Uterus (tissue), 7 donors: ENCODE data around the genes C1GALT1 and ICA1.

DNA sequence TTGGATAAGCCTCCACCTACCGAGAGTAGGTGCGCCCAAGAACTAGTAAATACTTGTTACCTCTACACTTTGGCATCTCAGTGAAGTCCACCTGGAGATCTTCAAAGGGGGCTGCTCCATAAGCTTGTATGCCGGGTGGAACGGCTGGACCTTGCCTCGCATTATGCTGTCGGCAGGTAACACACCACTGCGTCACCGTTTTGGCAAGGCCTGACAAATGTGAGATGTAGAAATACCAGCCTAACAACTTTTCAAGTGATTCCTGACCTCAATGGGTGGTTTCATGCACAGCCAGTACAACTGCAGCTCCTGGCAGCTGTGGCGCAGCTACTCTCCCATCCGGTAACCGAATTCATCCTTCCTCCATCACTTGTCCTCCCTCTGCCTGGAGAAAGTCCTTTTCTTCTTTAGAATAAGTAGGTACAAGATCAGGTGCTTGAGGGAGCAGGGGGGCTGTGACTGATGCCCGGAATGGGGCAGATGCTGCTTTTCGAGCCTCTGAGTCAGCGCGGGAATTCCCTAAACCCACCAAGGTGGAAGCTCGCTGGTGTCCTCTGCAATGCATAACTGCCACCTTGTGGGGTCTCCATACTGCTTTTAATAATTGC, 127.8 kb upstream of the CCZ1B start:
- PRO-cap, 4 experiments, result no peak in any of the 4 experiments
- RAMPAGE, long total RNA, 2 experiments, result no peak in any of the 2 experiments
- RRBS, result no CpG with 5 or more reads among the region's 16 CpGs

GRCh38 chr7:7182462-7183663, at the start of gene C1GALT1:
Gene C1GALT1 (plus strand): TSS chr7:7182544.
- PRO-cap, 4 experiments, result peak in 4 of 4 experiments; most common plus-strand start chr7:7182544 (in 2); most common minus-strand start chr7:7183399 (in 3)
- RAMPAGE, long total RNA, 2 experiments, result start-site peak on the plus strand in 1 of 2 experiments, at chr7:7182643-7182673 at its widest, 134 reads per replicate
- RRBS, result 2% methylated on average over 14 of the region's 110 CpGs

DNA sequence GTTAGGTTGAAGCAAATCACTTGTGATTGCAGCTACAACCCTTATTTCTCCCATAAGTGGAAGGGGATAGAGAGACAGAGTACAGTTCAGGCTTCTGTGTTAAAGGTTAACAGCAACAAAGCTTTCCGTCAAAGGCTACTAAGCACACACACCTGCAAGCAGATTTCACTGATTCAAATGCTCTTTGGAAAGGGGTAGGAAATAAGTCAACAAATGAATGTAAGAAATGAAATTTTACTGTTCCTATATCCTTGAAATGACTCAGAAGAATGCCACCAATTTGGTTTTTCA, 120.6 kb downstream of the COL28A1 start:
- PRO-cap, 4 experiments, result no peak in any of the 4 experiments
- RAMPAGE, long total RNA, 2 experiments, result no peak in any of the 2 experiments
- RRBS, result no CpG with 5 or more reads among the region's 1 CpG

DNA sequence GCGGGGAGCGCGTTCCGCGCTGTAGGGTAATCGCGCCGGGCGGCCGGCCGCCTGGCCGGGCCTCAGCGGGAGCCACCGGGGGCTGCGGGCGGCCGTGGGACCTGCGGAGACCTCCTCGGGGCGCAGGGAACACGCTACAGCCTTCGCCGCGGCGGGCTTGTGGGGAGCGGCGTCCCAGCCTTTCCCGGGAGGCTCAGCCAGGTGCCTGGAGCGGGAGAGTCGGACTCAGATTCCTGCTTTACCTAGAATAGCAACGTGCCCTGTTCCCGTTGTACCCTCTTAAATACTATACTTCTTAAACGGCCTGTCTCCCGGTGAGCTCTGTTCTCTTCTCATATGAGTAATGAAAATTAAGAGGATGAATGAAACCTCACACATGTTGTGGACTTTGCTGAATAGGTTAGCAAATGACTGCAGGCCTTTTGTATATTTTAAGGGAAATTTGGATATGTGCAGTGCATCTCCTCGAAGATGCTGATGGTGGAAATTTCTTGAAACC, 536 bp downstream of the MIOS start:
- PRO-cap, 4 experiments, result no peak in any of the 4 experiments
- RAMPAGE, long total RNA, 2 experiments, result no peak in any of the 2 experiments
- RRBS, result under 1% methylated on average over 17 of the region's 35 CpGs

- PRO-cap, 4 experiments, result peak in 1 of 4 experiments; most common minus-strand start chr7:7569143 (in 1)
- RAMPAGE, long total RNA, 2 experiments, result no peak in any of the 2 experiments
- RRBS, result no CpG with 5 or more reads among the region's 4 CpGs
These were observed 2.3 kb downstream of the MIOS start for GRCh38 chr7:7568982-7569418.

DNA sequence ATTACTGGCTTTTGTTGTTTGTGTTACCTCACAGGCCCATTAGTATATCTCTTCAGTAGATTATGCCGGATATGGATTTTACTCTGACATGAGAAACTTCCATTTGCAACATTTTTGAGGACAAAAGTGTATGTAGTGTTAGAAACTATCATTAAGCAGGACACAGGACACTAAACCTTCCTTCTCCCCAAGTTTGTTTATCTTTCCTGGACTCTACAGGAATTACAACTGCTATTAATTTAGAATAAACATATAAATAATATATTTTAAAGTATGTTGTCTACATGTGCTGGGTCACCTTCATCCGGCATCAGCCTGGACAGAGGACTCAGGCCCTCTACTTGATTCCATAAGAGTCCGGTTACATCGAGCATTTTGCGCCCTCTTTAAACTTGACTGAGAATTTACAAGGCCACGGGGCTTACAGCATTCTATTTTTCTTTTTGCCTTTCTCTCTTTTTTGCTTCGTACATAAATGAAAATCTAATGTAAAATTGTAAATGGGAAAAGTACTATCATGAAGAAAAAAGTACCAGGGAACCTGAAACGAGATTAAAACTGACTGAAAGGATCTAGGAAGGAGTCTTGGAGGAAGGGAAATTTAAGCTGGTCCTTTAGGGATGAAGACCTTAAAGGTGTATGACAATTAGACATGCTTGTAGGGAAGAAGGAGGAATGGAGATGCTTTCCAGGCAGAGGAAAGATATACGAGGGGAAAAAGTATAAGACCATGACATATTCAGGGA, 40.8 kb upstream of the RPA3 start:
- PRO-cap, 4 experiments, result no peak in any of the 4 experiments
- RAMPAGE, long total RNA, 2 experiments, result no peak in any of the 2 experiments
- RRBS, result no CpG with 5 or more reads among the region's 9 CpGs

- PRO-cap, 4 experiments, result no peak in any of the 4 experiments
- RAMPAGE, long total RNA, 2 experiments, result no peak in any of the 2 experiments
- RRBS, result no CpG with 5 or more reads among the region's 5 CpGs
These were observed 102.3 kb upstream of the GLCCI1 start for GRCh38 chr7:7866088-7866978.

DNA sequence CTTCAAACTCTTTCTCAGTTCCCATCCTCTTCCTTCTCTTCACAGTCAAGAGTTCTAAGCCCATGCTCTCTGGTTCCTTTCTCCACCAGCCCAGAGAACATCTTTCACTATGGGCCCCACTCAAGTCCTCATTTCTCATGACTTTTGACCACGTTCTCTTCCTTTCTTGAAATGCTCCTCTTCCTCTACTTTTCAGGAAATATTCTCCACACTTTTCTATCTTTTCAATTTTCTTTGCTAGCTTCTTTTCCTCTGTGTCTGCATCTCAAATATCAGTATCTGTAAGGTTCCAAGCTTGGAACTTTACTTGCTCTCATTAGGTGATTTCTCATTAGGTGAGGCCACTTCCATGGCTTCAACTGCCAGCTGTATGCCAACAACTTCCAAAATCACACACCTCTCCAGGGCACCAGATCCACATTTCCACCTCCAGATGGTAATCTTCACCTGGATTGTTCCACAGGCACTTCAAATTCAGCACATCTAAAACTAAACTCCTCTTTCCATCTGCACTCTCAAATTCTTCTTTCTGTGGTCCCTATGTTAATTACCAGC, 6.7 kb downstream of the ICA1 start:
- PRO-cap, 4 experiments, result no peak in any of the 4 experiments
- RAMPAGE, long total RNA, 2 experiments, result no peak in any of the 2 experiments
- RRBS, result no CpG with 5 or more reads among the region's 1 CpG

GRCh38 chr7:8261734-8262437, at the start of gene ICA1:
Gene ICA1 (minus strand): TSS chr7:8262167.
- PRO-cap, 4 experiments, result peak in 4 of 4 experiments; most common plus-strand start chr7:8262244 (in 4); most common minus-strand start chr7:8262150 (in 4)
- RAMPAGE, long total RNA, 2 experiments, result start-site peak on the minus strand in 1 of 2 experiments, at chr7:8262152-8262180 at its widest, 238 reads per replicate
- RRBS, result 2% methylated on average over 53 of the region's 90 CpGs

DNA sequence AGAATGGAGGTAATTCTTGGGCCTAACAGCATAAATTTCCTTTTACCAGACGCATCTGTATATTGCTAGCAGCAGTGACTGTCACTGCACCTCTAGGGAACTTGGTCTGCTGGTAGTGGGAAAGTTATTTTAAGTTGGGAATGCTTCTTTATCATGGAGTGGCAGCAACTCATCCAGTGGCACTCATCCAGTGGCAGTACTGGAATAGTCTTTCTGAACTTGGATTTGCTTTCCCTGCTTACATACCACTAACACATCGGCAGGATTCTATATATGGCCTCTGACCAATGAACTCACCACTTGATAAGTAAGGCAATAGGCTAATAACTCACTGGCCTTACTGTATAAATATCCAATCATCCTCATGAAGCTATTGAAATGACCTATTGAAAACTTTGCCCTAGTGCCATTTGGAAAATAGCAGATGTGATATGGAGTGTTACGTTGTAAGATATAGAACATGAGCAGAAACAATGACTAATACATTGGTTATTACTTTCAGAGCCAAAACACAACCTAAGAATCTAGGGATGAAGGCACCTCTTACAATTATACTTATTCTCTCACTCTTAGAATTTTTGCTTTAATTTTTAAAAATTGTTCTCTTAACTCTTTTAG, 22.1 kb upstream of the ICA1 start:
- PRO-cap, 4 experiments, result no peak in any of the 4 experiments
- RAMPAGE, long total RNA, 2 experiments, result no peak in any of the 2 experiments
- RRBS, result no CpG with 5 or more reads among the region's 3 CpGs

- PRO-cap, 4 experiments, result no peak in any of the 4 experiments
- RAMPAGE, long total RNA, 2 experiments, result no peak in any of the 2 experiments
- RRBS, result 3% methylated on average over 23 of the region's 67 CpGs
These were observed 726 bp downstream of the NXPH1 start for GRCh38 chr7:8433878-8434791.

DNA sequence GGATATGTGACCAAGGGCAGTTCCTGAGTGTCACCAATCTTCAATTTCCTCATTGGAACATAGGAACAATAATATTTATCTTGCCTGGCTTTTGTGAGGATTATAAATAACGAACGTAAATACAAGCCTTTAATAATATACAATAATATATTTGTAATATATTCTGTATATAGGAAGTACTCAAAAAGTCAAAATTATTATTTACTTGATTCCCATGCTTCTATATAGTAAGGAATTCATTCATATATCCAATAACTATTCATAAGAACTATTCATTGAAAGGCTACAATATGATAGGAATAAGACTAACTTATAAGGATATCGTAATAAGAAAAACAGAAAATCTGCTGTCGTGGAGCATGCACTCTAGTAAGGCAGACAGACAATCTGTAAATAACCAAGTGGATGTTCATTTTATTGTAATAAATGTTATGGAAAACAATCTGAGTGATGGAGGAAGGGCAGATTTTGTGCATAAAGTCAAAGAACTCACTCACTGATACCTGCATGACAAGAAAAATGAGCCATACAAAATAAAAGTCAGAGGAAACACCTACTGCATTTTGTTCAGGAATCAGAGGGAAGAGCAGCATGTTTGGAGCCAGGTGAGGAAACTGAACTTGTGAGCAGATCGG, 178.8 kb downstream of the PHF14 start:
- PRO-cap, 4 experiments, result no peak in any of the 4 experiments
- RAMPAGE, long total RNA, 2 experiments, result no peak in any of the 2 experiments
- RRBS, result no CpG with 5 or more reads among the region's 5 CpGs

GRCh38 chr7:12496750-12497519, 7.3 kb upstream of the ENSG00000226690 start:
- PRO-cap, 4 experiments, result no peak in any of the 4 experiments
- RAMPAGE, long total RNA, 2 experiments, result no peak in any of the 2 experiments
- RRBS, result no CpG with 5 or more reads among the region's 23 CpGs

- PRO-cap, 4 experiments, result no peak in any of the 4 experiments
- RAMPAGE, long total RNA, 2 experiments, result no peak in any of the 2 experiments
- RRBS, result no CpG with 5 or more reads among the region's 2 CpGs
These were observed 2.7 kb downstream of the ARL4A start for GRCh38 chr7:12689818-12690769.

DNA sequence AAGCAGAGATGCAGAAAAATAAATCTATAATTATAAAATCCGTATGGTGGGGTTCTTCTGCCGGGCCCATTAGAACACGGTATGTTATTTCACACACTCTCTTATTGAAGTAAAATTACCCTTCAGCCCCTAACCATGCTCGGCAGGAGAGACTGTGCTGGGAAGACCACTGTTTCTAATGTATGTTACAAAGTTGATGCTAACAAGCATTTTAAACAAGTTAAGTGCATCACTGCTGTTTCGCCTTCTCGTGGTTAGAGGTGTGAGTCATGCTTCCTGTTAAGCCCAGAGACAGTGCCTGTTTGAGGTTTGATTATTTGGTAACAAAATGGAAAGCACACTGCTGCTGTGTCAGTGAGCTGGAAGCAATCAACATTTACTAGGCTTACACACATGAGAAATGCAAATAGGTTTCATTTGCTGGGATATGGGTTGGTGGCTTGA, 139.4 kb downstream of the ETV1 start:
- PRO-cap, 4 experiments, result no peak in any of the 4 experiments
- RAMPAGE, long total RNA, 2 experiments, result no peak in any of the 2 experiments
- RRBS, result no CpG with 5 or more reads among the region's 6 CpGs

DNA sequence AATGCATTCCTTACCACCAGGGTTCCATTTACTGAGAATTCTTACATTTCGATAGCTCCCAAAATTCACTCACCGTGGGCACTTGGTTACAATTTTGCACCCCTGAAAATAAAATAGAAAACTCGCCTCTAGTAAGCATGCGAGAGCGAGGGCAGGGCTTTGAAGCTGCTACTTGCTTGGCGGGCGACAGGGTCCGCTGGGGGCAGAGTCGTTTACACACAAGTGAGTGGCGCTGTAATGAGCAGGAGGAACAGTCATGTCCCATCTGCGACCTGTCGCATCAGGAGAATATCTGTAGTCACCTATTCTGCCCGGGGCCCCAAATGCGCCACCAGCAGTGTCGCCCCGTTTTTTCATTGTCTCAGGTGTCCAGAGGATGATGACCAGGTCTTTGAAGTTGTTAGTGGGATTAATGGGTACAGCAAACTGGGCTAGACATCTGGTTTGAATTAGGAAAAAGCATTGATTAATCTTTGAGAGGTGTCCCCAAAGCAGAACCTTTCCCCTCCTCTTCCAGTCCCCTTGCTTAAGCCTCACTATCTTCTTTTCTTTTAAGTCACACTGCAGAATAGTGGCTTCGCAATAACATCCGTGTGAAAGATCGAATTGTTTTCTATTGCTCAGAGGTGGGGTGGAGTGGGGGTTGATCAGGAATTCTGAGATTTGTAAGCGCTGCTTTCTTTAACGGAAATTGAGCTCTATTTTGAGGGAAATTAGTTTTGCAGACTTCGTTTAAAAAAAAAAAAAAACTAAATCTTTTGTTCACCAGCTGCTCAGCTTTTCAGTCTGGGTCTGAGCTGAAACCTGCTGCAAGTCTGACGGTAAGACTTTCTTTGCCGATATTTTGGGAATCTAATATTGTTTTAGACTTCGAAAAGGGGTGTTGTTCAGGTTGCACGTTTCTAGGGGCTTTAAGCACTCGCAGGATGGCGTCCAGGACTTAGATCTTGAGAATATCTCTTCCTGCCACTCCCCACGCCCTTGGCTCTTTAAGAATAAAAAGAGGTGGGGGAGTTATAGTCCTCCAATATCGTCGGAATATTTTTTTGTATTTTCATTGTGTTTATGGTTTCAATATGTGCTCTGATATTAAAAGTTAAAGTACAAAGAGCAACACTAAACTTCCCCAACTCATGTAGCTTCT, 1.5 kb upstream of the MEOX2 start:
- PRO-cap, 4 experiments, result no peak in any of the 4 experiments
- RAMPAGE, long total RNA, 2 experiments, result no peak in any of the 2 experiments
- RRBS, result no CpG with 5 or more reads among the region's 31 CpGs

- PRO-cap, 4 experiments, result no peak in any of the 4 experiments
- RAMPAGE, long total RNA, 2 experiments, result no peak in any of the 2 experiments
- RRBS, result no CpG with 5 or more reads among the region's 8 CpGs
These were observed 28.2 kb downstream of the LRRC72 start for GRCh38 chr7:16554725-16555311.

DNA sequence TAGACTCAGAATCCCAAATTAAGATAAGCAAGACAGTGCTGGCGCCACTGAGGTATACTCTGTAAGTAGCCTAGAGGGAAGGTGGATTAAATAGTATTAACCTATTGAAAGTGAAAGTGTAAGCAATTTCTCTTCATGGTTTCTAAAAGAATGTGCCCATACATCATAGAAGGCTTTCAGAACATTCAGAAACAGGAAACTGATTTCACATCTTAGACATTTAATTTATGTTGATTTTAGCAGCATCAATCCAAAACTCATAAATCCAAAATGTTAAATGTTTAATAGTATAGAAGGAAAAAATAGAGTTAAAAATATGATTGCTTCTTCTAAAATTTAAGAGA, 36.7 kb downstream of the LRRC72 start:
- PRO-cap, 4 experiments, result no peak in any of the 4 experiments
- RAMPAGE, long total RNA, 2 experiments, result no peak in any of the 2 experiments
- RRBS, result no CpG with 5 or more reads among the region's 1 CpG

GRCh38 chr7:16609571-16610212, 35.9 kb downstream of the ANKMY2 start:
- PRO-cap, 4 experiments, result no peak in any of the 4 experiments
- RAMPAGE, long total RNA, 2 experiments, result no peak in any of the 2 experiments
- RRBS, result no CpG with 5 or more reads among the region's 4 CpGs

- PRO-cap, 4 experiments, result no peak in any of the 4 experiments
- RAMPAGE, long total RNA, 2 experiments, result no peak in any of the 2 experiments
- RRBS, result no CpG with 5 or more reads among the region's 6 CpGs
These were observed 5.7 kb upstream of the AGR2 start for GRCh38 chr7:16810469-16810838.